ENCODE results near the genes WDR47 and CELSR2.

- CAGE, long polyA plus RNA, result no peak
- RRBS, result no CpG with 5 or more reads among the region's 2 CpGs
These were observed 291.5 kb downstream of the VAV3 start for GRCh38 chr1:107673354-107673919.

DNA sequence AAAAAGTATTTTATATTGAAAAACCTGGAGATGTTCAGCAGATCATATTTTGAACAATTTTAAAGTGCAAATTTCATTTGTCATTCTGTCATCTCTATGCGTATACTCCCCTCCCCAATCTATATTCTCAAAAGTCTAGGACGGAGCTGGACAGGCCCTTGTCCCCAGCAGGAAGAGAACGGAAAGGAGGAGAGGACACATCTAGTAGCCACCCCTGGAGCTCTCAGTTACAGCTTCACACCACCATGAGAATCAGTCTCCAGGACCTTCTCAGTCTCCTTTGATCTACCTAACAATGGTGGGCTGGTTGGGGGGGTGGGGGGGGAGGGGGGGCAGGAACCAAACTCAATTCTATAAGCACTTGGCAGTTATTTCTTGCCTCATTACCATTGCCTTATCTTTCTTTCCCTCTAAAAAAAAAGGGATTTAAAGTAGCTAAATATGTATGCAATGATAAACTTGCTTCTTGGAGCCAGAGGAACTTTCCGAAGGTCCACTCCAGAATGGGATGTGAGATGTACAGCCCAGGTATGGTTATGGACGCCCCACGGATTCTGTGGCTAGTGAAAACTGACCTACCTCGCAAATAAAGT lies 279.2 kb downstream of the VAV3 start:
- CAGE, long polyA plus RNA, result no peak
- RRBS, result no CpG with 5 or more reads among the region's 7 CpGs

GRCh38 chr1:107687795-107688959 lies 276.8 kb downstream of the VAV3 start:
- CAGE, long polyA plus RNA, result no peak
- RRBS, result no CpG with 5 or more reads among the region's 12 CpGs

GRCh38 chr1:107739283-107739984 lies 225.5 kb downstream of the VAV3 start:
- CAGE, long polyA plus RNA, result no peak
- RRBS, result no CpG with 5 or more reads among the region's 5 CpGs

DNA sequence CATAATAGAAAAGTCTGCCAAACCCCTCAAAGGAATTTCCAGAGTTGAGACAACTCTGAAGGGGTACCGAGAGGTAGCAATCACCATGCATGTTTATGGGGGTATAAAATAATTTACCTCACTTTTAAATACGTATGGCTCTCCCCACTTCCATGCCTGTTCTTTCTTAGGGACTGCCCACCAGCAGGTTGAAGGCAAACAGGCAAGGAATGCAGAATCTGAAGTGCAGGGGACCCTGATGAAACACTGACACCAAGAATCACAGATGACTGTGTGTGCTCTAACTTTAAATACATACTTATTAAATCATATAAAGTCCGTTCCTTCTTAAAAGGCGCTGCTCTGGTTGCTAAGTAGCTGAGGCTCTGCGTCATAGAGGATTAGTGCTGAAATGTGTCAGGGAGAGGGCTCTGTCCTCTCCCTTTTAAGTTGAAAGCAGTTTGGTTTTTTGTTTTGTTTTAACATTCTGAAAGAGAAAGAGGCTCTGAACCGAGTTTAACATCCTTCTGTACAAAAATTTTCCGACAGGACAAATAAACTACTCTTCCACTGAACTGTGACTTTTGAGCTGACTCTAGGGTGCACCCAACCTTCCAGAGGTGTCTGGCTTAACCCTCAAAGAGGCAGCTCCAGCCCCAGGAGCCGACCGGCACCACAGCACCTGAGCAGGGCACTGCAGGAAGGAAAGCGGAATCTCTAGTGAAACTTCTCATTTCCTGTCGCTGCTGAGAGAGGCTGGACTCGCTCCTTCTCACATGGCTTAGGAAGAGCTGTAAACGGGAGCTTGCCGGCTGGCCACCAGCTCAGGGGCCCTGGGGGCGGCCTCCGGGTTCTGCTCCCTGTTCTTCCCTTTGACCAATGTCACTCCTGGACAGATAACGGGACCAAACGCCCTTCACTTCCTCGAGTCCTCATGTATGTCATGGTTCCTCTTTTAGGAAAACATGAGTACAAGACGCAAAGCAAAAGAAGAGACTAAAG lies 1.4 kb downstream of the VAV3 start:
- CAGE, long polyA plus RNA, result no peak
- RRBS, result 5% methylated on average over 3 of the region's 20 CpGs

- CAGE, long polyA plus RNA, result no peak
- RRBS, result 3% methylated on average over 37 of the region's 68 CpGs
These were observed 520 bp downstream of the VAV3 start for GRCh38 chr1:107964282-107965038.

DNA sequence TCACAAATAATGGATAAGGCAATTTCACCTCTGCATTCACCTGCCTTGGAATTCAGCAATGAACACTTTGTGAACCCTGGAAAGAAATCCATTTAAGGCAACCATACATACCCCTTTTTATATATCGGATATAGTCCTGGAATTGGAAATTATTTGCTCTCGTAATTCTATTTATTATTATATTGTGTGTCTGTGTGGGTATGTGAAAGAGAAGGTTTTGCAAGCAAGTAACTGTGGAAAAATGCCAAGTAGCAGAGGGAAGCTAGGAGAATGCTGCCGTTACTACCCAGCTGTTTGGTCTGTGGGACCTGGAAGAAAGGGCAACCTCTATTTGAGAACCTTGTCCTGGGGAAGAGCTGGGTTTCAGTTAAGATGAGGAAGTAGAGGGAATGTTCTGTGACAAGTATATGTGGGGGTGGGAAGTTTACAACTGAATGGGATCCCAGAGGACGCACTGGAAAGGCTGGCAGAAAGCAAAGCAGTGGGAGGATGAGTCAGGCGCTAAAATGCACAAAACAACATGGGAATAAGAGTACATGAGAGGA lies 88.2 kb upstream of the VAV3 start:
- CAGE, long polyA plus RNA, result no peak
- RRBS, result no CpG with 5 or more reads among the region's 5 CpGs

- CAGE, long polyA plus RNA, result no peak
- RRBS, result no CpG with 5 or more reads among the region's 6 CpGs
These were observed 1.0 kb downstream of the PRPF38B start for GRCh38 chr1:108693239-108693453.

DNA sequence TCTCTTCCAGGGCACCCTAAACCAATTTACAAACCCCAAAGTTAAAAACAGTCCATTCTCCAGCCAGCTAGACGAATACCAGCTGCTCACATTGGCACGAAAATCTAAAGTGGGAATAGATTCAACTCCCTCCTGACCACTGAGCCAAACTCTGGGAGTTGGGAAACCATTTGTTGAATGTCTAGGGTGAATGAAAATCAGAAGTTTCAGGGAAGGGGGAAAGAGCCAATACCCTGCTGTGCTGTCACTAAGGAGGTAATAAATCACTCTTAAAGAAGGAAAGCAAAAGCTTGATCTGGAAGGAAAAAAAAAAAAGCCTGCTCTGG lies 42.2 kb downstream of the AKNAD1 start:
- CAGE, long polyA plus RNA, result no peak
- RRBS, result no CpG with 5 or more reads among the region's 2 CpGs

GRCh38 chr1:108953897-108954272 lies 9.4 kb downstream of the CLCC1 start:
- CAGE, long polyA plus RNA, result no peak
- RRBS, result no CpG with 5 or more reads among the region's 9 CpGs

DNA sequence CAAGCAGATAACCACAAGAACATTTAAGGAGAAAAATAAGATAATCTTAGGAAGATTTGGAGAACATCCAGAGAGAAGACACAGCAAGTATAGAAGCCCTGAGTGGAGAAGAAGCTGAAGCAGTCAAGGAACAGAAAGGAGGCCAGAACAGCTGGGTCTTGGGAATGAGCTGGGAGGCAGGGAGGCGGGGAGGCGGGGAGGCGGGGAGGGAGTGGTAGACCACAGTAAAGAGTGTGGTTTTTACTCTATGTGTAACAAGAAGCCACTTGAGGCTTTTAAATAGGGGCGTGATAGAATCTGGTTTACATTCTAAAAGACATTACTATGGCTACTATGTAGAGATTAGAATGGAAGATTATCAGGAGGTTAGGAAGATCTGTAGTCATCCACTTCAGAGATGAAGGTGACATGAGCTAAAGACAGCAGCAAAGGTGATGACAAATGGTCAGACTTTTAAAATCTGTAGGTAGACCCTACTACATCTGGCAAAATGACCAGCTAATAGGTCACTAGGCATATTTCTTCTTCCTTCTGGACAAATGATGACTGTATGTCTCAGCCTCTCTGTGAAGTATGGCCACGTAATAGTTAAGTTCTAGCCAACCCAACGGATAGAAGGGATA lies 6.5 kb downstream of the CLCC1 start:
- CAGE, long polyA plus RNA, result no peak
- RRBS, result no CpG with 5 or more reads among the region's 6 CpGs

GRCh38 chr1:109041760-109042574 lies at the start of gene WDR47:
Gene WDR47 (minus strand): TSS chr1:109042102.
- CAGE, long polyA plus RNA, result start-site peak on the minus strand at chr1:109041958-109042012, 42 and 51 reads in 2 replicates; start-site peak on the minus strand at chr1:109042080-109042109, 402 and 285 reads in 2 replicates
- RRBS, result 2% methylated on average over 34 of the region's 83 CpGs

- CAGE, long polyA plus RNA, result no peak
- RRBS, result no CpG with 5 or more reads among the region's 7 CpGs
These were observed 22.8 kb downstream of the ELAPOR1 start for GRCh38 chr1:109136650-109137141.

GRCh38 chr1:109138185-109138938 lies 24.4 kb downstream of the ELAPOR1 start:
- CAGE, long polyA plus RNA, result no peak
- RRBS, result no CpG with 5 or more reads among the region's 10 CpGs

GRCh38 chr1:109201329-109201697 lies 12.4 kb upstream of the SARS1 start:
- CAGE, long polyA plus RNA, result no peak
- RRBS, result no CpG with 5 or more reads among the region's 2 CpGs

DNA sequence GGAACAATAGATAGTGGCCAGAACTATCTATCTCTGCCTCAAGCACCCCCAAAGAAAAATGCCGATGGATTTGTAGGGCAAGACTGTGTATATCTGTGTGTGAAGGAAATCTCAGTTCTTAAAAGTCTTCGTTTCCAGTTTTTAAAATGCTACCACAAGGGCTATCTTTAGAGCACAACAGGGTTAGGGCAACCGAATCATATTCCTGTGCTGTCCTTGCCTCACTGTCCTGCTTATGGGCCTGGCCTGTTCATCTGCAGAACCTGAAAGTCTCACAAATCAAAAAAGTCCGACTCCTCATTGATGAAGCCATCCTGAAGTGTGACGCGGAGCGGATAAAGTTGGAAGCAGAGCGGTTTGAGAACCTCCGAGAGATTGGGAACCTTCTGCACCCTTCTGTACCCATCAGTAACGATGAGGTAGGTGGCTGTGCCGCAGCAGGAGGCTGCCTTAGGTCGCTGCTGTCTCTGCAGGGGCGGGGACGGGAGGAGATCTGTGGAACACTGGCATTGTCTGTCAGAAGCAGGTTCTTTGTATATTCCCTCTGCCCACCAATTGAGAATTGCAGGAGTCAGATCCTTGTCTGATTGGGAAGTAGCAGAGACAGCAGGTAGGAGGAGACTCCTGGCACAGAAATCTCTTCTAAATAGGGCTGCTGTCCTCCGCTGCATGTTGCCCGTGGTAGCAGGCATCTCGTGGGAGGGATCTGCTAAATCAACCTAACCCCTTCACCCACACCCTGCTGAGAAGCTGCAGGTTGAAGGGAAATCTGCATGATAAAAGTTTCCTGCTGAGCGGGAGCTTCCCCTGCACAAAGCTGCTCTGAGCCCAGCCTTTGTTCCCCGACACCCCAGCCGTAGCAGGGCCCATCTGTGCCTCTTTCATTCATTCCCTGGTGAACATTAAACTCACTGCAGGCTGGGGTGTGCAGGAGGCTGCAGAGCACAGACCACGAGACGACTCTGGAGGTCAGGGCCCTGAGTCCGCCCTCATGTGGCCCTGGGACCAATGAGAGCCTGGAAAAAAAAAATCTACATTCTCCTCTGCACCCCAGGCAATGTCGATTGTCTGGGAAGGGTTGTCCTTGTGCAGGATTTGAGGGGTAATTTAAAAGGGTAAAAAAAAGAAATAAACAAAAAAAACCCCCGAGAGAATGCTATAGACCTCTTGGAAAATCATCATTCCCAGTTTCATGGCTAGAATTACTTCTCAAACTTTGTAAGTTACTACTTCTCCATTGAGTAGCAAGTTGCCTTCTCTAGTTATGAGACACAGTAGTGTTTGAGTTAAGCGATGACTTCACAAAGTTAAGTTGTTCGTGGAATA lies 15.9 kb downstream of the SARS1 start:
- CAGE, long polyA plus RNA, result no peak
- RRBS, result no CpG with 5 or more reads among the region's 27 CpGs

DNA sequence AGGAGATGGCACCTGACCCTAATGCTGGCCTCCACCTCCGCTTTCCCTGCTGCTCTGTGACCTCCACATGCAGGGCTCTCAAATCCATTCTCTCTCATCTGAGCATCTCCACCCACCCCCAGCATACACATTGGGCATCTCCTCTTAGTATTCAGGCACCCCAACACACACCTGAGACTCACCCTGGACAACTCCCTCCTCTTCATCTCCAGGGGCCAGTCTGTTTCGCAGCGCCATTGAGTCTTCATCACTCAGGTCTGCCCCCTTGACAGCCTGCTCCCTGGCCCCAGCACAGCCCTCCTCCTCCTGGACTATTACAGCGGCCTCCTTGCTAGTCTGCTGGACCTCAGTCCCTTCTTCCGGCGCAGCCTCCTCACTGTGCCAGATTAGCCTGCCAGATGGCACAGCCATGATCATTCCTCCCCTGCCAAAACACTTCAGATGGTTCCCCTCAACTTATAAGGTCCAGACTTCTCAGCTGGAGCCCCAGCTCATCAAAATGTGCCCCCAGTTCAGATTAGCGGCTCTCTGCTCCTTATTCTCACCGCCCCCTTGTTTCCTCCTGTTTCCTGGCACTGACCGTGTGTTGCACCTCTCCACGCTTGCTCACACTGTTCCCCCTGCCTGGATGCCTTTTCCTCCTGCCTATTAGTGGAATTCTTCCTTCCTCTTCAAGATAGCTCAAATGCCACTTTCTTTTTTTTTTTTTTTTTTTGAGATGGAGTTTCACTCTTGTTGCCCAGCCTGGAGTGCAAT lies 7.0 kb upstream of the CELSR2 start:
- CAGE, long polyA plus RNA, result no peak
- RRBS, result no CpG with 5 or more reads among the region's 10 CpGs

GRCh38 chr1:109248926-109249879 lies at the start of gene CELSR2:
Gene CELSR2 (plus strand): TSS chr1:109249539.
- CAGE, long polyA plus RNA, result no peak
- RRBS, result 2% methylated on average over 54 of the region's 83 CpGs

DNA sequence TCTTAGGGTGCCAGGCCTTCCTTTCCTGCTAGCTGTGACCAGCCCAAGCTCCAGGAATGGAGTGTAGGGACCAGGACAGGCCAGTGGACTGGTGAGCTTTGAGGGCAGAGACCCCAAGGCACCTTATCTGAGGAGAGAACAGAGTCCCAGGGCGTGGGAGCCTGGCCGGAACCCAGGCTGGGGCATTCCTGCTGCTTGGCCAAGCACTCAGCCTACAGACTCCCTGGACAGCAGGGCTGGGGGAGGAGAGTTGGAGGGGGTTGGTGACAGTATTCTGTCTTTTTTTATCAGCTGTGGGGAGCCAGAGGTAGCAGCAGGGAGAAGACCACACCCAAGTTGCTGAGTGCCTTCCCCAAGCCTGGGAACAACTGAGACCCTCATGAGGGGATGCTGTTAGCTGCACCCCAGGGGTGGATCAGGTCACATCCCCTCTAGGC lies 4.8 kb downstream of the CELSR2 start:
- CAGE, long polyA plus RNA, result no peak
- RRBS, result no CpG with 5 or more reads among the region's 2 CpGs

DNA sequence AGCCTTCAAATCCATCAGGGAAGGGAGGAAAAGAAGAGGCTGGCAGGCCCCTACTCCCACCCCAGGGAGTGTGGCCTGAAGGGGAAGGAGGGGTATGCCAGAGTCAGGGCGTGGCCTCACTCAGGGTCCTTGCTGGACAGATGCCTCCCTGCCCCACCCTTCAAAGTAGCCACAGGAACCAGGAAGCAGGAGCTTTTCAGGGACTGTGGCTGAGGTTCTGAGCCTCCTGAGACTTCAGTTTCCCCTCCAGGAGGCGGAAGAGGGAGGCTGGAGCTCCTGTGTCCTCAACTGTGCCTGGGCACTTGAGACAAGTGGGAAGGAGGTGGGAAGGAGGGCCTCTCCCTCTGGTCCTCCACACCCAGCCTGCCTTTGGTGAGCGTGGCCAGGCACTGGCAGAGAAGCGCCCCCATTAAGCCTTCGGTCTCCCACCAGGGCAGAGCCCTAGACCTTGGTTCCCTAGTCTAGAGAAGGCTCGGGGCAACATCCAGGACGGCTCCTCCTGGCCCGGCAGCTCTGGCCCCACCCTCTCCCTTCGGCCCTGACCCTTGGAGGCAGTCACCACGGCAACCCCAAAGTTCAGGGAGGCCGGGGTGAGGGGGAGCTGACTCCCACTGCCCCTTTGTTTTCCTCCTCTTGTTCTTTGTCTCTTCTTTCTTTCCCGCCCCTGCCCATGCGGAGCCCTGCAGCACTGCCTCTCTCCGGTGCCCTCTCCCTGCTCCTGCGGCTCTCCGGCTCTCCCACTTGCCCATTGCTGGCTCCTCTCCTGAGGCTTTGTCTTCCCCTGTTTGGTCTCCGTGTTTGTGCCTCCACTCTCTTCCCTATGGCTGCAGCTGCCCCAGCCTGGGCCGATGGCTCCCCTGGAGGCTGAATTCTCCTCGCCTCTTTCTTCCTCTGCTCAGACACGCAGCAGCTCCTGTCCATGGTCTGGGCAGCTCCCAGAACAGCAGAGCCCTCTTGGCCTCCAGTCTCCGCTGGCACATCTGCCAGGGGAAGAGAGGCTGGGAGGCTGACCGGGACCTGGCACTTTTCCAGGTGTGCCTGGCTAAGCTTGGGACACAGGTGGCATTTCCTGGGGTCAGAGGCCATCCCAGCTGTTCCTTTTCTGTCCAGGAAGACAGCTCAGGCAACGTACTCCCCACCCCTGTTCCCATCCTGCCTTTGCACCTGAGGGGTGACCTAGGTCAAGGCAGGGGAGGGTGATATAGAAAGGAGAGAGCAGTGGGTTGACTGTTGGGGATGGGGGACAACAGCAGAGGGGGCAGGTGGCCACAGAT lies 5.7 kb downstream of the CELSR2 start:
- CAGE, long polyA plus RNA, result no peak
- RRBS, result 62% methylated on average over 6 of the region's 23 CpGs